ENCODE results near the genes TMEM132D and RAN.

DNA sequence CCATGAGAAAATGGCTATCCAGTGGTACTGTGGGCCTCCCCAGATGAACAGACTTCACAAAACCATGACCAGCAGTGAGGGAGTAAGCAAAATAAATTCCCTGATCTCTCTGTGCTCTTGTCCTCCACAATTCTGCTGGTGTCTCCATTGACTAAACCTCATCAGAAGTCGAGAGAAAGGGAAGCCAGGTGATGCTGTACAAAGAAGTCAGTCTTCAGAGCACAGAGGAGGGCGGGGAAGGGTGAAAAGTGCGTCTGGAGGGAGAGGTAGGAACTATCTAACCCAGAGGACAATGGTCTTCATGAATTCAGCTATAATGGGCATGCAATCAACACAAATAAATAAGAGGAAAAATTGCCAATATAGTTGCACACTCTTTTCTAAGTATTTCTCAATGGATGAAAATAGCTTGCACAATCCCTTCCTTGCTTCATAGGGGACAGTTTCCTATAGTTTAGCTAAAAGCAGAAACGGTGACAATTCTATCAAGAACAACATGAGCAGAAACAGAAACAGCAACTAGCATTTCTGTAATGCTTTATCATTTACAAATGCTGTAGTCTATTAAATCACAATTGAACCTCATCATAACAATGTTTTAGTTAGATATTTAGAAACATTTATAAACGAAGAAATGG lies 810.2 kb downstream of the TMEM132B start:
- PRO-cap: no peak

DNA sequence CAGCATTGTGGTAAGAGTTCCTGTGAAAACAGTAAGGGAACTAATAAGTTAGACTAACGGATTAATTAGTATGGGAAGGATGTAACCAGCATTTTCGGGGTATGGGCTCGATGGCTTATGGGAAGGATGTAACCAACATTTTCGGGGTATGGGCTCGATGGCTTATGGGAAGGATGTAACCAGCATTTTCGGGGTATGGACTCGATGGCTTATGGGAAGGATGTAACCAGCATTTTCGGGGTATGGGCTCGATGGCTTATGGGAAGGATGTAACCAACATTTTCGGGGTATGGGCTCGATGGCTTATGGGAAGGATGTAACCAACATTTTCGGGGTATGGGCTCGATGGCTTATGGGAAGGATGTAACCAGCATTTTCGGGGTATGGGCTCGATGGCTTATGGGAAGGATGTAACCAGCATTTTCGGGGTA lies 1397.1 kb downstream of the TMEM132B start:
- PRO-cap: no peak

GRCh38 chr12:126772000-126772684 lies 1494.8 kb upstream of the TMEM132C start:
- PRO-cap: unidirectional peak, minus-strand start at chr12:126772242; unidirectional peak, minus-strand start at chr12:126772348; unidirectional peak, minus-strand start at chr12:126772417

- PRO-cap: no peak
These were observed 1061.3 kb upstream of the TMEM132C start for GRCh38 chr12:127205565-127206094.

DNA sequence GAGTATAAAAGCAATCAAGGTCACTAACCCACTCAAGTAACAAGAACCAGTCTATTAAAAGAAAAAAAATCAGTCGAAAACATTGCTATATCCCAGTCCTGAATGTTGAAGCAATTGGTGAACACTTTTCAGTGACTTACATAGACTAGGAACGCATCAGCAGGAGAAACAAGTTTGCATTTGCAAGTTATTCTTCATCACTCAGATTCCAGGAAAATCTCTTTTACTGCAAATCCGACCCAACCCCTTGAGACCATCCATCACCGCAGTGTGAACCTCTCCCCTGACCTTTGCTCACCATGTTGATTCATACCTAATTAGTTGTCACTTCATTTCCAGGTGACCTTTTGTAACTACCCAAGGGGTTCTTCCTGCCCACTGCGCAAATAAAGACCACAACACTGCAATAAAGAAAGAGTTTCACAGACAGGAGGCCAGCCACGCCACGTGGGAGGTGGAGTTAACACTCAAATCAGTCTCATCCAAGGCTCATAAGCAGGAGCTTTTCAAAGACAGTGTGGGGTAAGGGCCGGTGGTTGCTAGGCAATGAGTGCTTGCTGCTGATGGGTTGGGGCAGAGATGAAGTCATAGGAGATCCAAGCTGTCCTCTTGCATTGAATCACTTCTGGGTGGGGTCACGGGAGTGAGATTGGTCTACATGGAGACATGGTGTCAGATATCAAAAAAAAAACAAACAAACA lies 241.3 kb upstream of the TMEM132C start:
- PRO-cap: no peak

DNA sequence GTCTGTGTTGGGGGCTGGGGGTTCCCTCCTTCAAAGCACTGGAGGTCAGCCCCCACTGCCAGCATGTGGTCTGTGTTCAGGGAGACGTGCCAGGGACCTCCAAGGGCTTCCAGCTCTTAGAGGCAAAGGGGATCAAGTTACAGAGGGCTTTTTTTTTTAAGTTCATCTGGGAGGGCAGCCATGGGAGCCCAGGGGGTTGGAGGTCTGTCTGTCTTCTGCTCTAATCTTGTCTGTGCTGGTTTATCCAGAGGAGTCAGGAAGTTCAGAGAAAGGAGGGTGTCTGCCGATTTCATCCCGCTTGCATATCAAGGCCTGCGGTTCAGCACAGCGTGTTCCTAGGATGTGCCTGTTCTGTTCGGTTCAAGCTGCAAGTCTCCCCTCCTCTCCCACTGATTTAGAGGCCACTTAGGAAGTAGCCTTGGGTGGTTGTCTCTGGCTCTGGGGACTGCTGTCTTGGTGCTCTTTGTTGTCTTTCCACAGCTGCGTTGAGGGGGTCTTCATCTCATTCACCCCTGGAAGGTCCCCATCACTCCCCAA lies 72.2 kb downstream of the TMEM132C start:
- PRO-cap: no peak

DNA sequence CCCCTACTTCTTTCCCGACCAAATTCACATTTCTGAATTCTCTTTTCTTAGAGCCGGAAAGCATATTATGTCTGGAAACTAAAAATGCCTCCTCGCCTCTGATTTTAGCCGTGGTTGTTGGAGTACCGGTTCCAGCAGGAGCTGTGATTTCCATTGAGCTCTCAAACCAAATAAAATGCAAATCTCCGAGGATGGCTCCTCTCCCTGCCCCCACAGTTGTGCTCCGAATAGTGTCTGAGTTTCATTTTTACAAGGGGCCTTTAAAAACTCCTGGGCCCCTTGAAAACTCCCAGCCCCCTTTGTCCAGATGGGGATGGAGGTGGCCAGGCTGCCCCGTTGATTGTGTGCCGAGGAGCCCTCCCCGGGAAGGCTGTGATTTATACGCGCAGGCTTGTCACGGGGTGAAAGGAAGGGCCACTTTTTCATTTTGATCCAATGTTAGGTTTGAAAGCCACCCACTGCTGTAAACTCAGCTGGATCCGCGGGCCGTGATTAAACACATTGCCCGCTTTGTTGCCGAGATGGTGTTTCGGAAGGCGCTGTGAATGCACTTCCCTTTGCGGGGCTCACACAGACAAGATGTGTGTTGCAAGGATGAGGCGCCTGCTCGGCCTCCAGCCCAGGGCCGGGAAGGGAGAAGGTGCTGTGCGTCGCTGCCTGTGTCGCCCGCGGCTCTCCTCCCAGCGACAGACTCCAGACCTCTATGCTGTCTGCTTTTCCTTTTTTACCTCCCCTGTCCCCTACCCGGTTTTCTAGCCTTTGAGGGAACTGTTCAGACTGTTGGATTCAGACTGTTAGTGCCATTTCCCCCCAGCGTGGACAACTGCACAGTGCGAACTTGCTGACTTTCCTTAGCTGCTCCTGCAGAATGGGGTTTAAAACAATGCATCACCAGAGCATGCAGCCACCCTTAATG lies 98.8 kb downstream of the TMEM132C start:
- PRO-cap: no peak

GRCh38 chr12:128801793-128802470 lies 21.8 kb downstream of the SLC15A4 start:
- PRO-cap: no peak

DNA sequence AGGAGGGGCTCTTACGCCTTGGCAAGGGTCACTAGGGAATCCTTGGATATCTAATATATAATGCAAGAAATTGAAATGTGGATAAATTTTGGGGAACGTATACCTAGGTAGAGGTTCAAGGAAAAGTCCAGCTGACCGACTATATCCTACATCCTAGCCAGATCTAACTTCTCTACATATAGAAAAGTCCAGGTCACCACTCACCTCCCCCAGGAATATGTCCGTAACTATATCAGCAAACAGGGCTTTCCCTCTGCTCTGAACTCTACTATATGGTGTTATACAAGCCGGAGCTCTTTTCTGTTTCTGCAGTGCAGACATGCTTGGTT lies 281.5 kb downstream of the TMEM132D start:
- PRO-cap: no peak

DNA sequence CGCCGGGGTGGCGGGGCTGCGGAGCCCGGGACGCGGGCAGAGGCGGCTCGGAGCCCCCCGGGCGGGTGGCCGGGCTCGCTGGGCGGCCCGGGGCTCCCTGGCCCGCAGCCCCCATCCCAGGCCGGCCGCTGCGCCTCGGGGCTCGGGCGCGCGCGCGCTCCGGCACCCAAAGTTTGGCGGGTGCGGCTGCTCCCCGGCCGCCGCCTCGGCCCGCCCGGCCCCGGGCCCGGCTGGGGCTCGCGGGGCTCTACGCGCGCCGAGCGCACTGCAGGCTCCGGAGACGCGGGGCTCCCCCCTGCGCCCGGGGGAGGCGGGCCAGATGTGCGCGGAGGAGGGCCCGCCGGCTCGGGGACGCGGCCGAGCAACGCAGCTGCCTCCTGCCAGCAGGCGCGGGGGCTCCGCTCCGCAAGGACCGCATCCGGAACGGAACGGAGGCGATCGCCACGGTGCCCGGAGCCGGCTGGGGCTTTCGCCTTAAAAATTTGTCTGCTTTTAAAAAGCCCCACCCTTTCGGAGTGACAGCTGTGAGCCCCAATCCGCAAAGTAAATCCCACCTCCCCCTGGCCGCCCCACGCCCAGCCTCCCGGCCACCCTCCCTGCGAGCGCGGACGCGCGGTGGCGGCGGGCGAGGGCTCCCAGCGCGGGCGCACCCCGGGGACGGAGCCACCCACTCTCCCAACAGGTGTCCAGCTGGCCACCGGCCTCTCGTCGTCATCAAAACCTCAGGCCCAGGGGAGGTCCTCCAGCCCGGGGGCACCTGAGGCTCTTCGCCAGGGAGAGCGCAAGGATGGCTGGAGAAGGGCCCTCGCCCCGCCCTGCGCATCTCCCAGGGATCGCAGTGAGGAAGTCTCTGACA lies at the start of gene TMEM132D:
Gene TMEM132D (minus strand): TSS at position 267 of the 856 bp plus-strand sequence.
- PRO-cap: no peak

GRCh38 chr12:130104507-130104924 lies 57.7 kb upstream of the FZD10 start:
- PRO-cap: no peak

DNA sequence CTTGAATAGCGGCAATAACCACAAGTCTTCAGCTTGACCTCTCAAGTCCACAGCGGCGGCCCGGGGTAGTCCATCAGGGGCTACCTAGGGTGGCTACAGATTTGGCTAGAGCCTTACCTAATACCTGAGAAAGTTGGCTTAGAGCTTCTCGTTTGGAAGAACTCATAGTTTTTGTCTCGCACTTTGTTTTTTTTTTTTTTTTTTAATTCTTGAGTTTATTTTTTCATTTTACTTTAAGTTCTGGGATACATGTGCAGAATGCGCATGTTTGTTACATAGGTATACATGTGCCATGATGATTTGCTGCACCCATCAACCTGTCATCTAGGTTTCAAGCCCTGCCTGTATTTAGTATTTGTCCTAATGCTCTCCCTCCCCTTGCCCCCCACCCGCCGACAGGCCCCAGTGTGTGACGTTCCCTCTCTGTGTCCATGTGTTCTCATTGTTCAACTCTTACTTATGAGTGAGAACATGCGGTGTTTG lies 48.7 kb downstream of the FZD10 start:
- PRO-cap: no peak

DNA sequence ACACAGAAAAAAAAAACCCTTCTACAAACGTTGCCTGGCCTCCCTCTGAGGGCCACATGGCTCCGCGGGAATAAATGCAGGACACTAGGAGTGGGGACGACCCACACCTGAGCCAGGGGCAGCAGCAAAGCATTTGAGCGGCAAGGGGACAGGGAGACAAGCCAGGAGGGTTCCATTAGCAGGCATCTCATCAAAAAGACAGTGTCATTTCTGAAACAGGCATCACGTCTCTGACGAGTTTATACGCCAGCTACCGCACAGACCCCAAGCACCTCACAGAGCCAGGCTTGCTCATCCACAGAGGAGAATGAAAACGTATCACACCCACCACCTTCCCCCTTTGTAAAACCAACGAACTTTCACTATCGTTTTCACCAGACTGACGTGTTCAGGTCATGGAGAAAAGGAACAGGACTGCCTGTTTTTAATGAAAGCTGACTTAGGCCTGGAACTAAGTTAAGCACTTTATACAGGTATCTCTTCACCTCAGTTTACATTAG lies 42.1 kb downstream of the STX2 start:
- PRO-cap: bidirectional peak, plus-strand start at position 385 of the sequence, minus-strand start at position 232 of the sequence

DNA sequence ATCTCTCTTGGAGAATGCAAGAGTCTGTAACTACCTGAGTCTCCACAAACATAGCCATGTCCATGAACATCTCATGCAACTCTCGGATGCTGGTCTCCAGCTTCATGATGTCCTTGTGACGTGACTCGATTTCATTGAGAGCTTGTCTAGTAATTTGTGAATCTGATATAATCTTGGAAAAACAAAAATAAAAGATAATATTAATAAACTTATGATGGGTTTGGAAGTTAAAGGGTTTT lies 38.0 kb downstream of the STX2 start:
- PRO-cap: no peak

DNA sequence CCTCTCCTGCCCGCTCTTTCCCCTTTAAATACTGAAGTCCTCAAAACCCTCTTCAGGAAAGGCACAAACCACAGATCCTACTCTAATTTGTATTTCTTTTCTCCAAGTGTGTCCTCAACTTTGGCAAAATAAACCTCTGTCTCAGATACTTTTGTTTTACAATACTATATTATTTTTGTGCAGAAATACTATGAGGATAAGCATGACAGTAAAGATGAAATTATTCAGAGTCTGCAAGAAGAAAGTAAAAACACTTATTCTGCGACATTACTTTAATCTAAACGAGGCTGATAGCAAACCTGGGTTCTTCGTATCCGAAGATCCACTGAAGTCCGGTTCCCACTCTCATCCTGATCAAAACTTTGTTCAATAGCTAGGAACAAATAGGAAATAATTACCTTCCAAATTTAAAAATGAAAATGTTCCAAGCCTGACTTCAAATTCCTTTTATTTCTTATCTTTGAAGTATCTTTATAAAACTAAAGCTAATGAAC lies 30.7 kb downstream of the STX2 start:
- PRO-cap: no peak

- PRO-cap: bidirectional peak, plus-strand start at chr12:130872096, minus-strand start at chr12:130871941
These were observed at the start of gene RAN for GRCh38 chr12:130871376-130872236. Gene RAN, plus strand, starts transcription at chr12:130872066.

DNA sequence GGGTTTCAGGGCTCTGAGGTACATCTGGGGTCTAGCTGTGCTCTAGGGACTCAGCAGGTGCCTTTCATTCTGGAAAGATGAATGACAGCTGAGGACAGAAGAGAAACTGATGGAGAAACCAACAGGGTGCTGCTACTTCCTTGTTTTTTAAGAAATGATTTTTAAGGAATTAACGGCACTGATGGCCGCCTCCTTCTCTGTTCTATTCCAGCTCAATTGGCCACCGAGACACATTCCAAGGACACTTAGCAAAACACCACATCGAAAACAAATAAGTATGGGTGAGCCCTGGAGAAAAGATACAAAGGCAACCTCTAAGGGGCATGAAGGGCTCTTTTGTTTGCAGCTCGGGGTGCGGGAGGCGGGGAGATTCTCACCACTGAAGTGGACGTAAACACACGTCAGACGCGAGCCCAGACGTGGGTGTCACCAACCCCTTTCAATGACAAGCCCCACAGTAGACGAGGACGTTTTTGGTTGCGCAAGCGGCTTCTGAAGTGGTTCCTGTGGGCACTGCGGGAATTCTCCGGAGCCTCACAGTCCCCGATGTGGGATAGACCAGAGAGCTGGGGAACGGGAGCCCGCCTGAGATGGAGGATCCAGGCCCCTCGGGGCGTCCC lies 20.5 kb upstream of the ADGRD1 start:
- PRO-cap: no peak

DNA sequence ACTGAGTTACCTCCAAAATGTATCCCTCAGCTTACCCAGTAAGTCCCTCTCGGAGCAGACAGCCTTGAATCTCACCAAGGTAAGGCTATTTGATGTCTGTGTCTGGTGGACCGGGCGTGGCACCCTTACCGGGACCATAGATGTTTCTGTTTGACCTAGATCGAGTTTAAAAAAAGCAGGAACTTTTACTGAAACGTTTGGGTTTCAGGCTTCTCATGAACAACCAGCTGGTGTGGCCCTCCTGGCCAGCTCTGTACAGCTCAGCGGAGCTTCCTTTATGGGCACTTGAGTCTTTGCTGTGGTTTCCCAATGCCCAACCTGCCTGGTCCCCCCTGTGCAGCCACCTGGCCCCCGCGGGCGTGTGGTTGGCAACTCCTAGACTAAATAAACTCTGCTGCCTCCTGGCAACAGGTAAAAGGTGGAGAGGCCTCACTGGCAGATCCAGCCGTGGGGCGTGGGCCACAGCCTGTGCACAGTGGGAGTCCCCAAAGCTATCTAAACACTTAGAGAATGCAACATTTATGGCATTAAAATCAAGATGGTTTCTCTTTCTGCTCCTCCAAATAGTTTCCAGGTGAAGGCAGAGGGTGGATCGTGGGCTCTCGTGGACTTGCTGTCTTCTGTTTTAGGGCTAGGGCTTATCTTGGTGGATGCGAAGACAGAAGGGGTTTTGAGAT lies 38.7 kb downstream of the ADGRD1 start:
- PRO-cap: no peak

DNA sequence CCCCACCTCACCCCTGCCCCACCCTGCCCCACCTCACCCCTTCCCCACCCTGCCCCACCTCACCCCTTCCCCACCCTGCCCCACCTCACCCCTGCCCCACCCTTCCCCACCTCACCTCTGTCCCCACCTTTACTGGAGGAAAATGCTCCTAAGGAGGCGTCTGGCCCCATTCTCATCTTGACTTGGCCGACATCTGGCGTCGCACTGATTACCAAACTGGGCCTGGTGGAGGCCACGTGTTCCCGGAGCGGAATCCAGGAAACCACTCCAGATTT lies 57.3 kb downstream of the ADGRD1 start:
- PRO-cap: no peak

DNA sequence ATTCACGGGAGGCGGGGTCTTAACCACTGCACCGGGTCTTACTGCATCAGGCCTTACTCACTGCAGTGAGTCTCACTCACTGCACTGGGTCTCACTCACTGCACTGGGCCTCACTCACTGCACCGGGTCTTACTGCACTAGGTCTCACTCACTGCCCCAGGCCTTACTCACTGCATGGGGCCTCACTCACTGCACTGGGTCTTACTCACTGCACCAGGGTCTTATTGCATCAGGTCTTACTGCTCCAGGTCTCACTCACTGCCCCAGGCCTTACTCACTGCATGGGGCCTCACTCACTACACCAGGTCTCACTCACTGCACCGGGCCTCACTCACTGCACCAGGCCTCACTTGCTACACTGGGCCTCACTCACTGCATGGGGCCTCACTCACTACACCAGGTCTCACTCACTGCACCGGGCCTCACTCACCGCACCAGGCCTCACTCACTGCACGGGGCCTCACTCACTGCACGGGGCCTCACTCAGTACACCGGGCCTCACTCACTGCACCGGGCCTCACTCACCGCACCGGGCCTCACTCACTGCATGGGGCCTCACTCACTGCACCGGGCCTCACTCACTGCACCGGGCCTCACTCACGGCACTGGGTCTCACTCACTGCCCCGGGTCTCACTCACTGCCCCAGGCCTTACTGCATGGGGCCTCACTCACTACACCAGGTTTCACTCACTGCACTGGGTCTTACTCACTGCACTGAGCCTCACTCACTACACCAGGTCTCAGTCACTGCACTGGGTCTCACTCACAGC lies 82.7 kb downstream of the ADGRD1 start:
- PRO-cap: no peak